Mesenchymal stem cell of adipose (primary cell): Measurements from ENCODE around the gene PBX3.

- CAGE, long polyA plus RNA: no peak
Measured at GRCh38 chr9:124950056-124950410, 9.2 kb upstream of the GOLGA1 start.

DNA sequence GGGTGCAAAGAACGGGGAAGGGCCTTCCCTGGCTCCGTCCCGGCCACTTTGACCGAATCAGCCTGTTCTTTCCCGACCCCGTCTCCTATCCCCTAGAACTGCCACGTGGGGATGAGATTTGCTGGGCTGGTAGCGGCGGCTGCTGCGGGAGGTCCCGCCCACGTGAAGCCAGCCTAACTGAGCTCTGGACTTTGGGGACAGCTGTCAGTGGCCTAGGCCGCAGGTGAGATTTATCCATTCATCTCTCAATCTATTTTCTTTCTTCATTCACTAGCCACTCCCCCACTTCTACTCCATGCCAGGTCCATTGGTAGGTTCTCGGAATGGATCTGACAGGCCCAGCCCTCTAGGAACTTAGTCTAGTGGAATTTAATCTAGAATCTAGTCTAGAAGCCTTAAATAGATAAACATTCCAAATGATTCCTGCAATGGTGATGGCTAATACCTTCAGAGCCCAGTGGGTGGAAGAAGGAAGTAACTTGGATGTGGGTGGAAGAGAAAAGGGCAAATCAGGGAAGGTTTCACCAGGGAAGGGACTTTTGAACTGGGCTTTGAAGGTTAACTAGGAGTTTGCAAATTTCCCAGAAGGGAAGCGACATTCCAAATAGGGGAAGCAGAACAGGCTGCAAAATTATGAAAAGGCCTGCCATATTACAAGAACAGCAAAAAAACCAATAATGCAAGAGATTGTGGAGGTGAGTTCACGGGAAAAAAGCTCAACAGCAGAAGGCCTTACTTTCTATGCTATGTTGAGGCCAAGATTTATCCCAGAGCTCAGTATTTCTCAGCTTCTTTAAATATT is 543 bp downstream of the RABEPK start:
- CAGE, long polyA plus RNA: no peak

DNA sequence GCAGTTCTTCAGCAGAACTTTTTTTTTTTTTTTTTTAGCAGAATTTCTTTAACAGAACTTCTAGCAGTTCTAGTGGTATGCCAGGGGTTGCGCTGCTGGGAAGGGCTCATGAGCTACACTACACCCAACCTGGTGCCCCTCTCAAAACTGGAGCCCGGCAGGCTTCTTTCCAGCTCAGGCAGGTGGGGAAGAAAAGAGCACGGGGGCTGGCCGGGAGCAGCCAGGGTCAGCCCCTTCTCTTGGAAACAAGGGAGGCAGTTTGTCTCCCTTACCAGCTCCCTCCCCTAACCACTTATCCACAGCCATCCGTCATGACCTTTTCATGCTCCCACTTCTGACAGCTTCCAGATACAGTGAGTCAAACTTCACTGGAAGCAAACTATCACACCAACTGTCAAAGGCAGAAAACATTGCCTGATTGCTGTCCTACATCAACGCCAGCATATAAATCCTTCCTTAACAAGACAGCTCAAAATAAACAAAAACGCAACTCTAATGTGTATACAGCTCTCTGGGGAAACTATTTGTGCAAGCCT is 211.5 kb downstream of the GAPVD1 start:
- CAGE, long polyA plus RNA: no peak

GRCh38 chr9:125530005-125530583 is 176.9 kb downstream of the MAPKAP1 start:
- CAGE, long polyA plus RNA: no peak

GRCh38 chr9:125649729-125650894 is 56.9 kb downstream of the MAPKAP1 start:
- CAGE, long polyA plus RNA: no peak

DNA sequence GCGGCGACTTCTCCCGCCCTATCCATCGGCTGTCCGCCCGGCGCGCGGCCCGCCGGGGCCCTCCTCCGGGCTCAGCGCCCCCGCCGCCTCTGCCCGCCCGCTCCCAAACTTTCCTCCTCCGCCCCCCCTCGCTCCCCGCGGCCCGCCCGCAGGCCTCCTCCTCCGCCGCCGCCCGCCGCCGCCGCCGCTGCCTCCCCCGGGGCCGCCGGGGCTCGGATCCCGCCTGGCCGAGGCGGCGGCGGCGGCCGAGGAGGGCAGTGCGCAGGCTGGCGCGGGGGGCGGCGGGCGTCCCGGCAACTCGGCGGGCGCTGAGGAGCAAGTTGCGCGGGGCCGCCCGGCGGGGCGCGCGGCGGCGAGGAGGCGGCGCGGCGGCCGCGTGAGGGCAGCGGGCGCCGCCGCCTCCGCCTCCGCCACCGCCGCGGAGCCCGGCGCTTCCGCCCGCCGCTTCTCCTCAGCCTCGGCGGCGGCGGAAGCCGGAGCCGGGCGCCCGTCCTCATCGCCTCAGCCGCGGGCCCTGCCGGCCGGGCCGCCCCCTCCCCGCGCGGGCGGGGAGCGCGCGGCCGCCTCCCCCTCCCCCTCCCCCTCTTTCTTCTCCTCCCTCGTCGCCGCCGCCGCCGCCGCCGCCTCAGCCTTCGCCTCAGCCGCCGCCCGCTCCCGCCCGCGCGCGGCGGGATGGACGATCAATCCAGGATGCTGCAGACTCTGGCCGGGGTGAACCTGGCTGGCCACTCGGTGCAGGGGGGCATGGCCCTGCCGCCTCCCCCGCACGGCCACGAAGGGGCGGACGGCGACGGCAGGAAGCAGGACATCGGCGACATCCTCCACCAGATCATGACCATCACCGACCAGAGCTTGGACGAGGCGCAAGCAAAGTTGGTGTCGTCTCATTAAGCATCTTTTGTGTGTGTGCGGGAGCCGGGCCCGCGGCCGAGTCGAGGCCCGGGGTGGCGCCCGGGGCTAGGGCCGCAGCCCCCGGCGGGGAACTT is at the start of gene PBX3:
Gene PBX3, plus strand, starts transcription at position 592 of the 986 bp plus-strand sequence.
- CAGE, long polyA plus RNA: no peak

- CAGE, long polyA plus RNA: no peak
Measured at GRCh38 chr9:125821088-125821762, 74.1 kb downstream of the PBX3 start.

- CAGE, long polyA plus RNA: no peak
Measured at GRCh38 chr9:125929519-125929971, 182.4 kb downstream of the PBX3 start.

- CAGE, long polyA plus RNA: no peak
Measured at GRCh38 chr9:126151576-126152009, 175.0 kb upstream of the MVB12B start.

- CAGE, long polyA plus RNA: no peak
Measured at GRCh38 chr9:126375217-126375718, 48.6 kb downstream of the MVB12B start.

DNA sequence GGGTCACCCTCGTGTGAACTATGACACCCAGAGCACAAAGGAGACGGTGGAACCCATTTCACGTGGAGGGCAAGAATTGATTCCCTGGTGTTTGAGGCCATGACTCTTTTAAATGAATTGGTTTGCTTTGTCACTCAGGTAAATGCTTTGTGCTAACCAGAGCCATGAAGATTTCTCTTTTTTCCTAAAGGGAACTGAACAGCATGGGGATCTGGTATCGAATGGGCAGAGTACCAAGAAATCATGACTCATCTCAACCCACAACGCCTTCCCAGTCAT is 68.7 kb downstream of the MVB12B start:
- CAGE, long polyA plus RNA: no peak

DNA sequence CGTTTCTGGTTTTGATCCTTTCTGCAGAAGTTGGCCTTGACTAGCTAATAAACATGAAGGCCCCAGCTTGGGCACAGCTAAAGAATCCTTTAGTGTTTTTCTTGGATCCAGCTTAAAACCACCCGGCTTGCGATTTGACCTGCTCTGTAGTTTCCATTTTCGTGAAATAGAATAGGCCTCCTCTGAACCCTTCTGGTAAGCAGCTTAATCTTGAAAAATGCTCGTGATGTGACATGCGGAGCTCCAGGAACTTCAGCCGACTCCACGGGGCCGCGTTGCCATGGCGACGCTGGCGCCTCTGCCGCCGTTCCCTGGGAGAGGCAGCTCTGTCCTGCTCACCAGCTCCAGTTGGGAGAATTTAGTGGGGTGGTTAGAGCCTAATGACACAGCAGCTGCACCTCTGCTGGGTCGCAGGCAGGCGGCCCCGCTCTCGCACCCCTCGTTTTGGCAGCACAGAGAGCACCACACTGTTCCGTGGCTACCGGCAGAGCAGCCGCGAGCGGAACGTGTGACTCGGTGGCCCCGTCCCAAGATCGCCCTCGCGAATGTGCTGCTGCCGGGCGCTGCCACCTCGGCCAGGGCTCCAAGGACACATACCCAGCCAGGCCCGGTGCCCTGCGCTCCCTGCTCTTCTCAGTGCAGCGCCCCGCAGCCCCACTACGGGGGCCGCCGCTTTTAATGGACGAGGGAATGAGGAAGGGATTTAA is 131.3 kb upstream of the LMX1B start:
- CAGE, long polyA plus RNA: no peak

- CAGE, long polyA plus RNA: no peak
Measured at GRCh38 chr9:126514035-126514769, 99.5 kb upstream of the LMX1B start.

DNA sequence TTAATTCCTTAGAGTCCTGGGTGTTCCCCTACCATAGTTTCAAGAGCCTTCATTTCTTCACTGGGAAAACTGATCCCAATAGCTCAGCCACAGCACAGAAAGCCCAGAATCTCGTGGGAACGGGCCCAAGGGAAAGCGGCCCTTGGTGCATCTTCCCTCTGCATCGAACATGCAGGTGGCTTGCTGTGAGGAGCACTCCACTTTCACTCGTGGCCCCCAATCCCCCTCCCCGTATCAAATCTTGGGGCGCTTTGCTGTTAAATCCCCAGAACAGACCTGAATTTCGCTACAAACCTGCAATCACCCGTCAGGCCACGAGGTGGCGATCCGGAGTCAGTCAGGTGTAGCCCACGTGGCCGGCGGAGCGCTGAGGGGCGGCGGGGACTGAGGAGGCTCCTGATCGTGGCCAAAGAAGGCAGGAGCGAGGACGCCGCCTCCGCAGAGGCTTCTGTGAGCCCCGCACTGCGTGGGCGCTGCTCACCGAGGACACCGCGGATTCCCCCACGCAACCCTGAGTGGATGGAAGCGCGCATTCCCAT is 91.5 kb downstream of the LMX1B start:
- CAGE, long polyA plus RNA: no peak

- CAGE, long polyA plus RNA: no peak
Measured at GRCh38 chr9:126708292-126708649, 94.5 kb downstream of the LMX1B start.

DNA sequence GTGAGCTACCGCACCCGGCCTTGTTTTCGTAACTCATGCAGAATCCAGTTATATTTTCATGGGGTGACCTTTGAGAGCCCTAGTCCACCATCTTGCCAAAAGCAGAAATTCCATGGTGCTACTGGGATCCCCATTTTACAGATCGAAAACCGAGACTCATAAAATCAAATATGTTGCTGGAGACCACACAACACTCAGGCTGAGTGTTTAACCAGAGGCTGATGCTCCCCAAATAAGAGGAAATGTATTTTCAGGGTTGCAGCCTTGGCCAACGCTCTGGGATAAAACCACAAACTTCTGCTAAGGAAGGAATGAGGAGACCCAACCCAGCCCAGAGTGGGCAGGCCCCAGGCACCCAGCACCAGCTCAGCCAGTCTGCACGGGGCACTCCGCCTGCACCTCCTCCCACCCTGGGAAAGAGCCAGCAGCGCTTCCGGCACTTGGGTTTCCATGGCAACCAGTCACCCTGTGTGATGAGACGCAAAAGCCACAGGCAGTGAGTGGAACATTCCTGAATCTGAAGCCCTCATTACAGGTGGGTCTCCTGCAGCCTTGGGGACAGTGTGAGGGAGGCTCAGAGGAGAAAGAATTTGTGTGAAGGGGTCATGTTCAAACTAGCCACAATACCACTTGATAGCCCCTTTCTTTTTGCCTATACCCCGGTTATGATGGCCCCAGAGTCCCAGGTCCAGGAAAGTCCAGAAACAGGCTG is 85.3 kb upstream of the ZBTB43 start:
- CAGE, long polyA plus RNA: no peak

DNA sequence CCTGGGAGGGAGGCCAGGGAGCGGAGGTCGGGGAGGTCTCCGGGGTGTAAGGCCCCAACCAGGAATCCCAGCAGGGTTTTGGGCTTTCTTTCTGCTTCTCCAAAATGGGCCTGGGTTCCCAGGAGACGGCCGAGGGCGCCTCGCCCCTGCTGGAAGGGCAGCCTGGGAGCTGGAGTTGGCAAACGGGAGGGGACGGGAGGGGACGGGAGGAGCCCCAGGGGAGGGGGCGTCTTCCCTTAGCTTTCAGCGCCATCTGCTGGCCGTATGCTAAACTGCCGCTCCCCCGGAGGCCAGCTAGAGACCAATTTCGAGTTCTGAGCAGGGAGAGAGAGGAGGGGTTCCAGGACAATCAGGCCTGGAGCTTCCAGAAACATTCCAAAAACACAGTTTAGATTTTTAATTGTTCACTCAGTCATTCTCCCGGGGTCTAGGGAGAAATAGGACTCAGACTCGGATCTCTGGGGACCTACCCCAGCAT is 23.1 kb upstream of the ZBTB43 start:
- CAGE, long polyA plus RNA: no peak

DNA sequence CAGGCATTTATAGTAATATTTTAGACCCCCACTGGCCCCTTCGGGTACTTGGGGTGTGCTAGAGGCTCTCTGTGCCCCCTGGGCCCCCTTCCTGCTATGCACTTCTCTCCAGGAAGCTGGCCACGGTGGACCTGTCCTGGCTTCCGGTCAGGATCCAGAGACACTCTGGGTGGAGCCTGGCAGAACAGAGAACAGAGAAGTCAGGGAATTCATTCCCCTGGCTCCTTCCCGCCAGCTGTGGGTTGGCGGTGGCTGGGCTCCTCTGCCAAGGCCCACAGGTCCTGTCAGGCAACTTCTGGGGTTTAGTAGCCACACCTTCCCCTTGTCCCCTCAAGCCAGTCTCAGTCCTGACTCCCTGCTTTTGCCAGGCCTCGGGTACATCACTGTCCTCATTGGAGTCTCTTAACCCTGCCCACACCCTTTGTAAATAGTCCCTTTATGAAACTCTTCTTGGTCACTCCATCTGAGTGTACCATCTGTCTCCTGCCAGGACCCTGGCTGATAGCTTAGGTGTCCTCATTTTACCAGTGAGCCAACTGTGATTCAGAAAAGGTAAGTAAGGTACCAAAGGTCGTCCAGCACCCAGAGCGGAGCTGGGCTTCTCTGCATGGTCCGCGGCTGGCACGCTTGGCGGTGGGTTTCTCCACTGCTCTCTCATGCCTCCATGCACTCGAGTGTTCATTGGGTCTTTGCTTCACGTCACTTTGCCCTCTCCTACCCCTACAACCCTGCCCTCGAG is 21.9 kb upstream of the ZBTB34 start:
- CAGE, long polyA plus RNA: no peak

GRCh38 chr9:126939855-126940277 is 25.3 kb downstream of the RALGPS1 start:
- CAGE, long polyA plus RNA: no peak

DNA sequence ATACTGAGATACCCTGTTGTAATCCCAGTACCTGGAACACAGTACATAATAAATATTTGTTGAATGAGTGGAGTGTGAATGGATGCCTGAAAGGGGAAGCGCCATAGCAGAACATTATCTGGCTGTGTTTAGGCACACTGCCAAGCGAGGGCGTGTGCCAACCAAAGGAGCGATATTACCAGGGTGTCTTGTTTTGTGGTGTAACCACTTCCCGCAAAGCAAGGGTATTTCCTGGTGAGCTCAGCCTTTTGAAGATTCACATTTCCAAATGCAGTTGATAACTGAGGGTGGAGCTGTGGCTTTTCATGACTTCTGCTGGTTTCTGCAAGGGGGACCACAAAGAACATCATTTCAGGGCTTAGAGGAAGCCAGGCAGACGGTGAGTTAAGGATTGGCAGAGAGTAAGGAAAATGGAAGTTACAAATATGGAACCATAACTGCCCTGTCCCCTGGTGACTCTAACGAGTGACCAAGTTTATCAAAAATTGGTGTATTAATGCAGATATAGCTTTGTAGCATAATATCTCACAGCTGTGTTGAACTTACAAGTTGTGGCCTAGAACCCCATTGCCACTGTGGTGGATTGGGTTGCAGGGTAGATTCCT is 71.3 kb downstream of the RALGPS1 start:
- CAGE, long polyA plus RNA: no peak